Uterus (tissue), 7 donors: ENCODE results near the genes IGFBP7, CENPC and UGT2B11.

DNA sequence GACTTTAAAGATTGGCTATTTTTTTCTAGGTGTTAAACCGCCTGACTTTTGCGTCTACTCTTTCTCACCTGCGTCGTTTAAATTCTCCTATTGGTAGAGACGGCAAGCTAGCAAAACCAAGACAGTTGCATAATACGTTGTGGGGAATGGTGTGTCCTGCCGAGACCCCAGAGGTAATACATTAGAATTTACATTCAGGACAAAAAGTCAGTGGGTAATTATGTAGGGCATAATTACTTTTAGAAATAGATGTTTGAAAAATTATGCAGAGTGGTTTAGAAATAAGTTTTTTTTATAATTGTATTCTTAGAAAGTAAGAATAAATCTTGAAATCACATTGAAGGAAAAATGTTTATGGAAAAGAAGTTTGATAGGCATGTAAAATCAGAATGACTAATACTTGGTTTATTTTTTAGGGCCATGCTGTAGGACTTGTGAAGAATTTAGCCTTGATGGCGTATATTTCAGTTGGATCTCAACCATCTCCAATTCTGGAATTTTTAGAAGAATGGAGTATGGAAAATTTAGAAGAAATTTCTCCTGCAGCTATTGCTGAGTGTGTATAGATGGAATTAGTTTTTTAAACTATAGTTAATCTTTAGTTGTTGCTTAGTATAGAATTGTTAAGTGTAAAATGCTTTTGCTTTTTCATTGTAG is 31.8 kb downstream of the POLR2B start:
- PRO-cap, 4 experiments: no peak in any of the 4 experiments
- RAMPAGE, long total RNA, 2 experiments: start-site peak on the plus strand in 1 of 2 experiments, centred at positions 151 to 432 of the sequence, 6 to 12 reads per replicate
- RRBS: no CpG with 5 or more reads among the region's 8 CpGs

DNA sequence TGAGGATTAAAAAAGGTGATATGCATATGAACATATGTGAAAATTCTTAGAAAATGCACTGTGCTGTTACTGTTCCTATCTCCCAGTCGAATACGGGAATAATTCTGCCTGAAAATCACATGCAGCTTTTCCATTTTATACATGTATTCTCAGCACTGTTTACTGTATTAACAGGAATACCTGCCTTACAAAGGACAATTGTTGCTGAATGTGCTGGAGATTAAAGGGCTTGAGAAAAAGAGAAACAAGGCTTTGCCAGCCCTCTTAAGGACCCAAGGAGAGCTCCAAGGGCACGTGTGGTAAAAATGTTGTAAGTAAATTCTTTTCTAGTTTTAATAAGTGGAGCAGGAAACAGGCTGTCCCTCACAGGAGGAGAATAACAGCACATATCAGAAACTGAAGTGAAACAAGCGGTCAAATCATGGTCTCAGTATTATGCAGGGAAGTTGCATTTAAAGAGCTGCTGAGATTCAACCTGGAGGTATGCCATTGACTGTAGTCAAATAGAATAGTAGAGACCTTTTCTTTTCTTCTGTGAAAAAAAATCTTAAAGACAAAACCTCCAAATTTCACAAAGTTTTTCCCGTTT is 18.5 kb downstream of the IGFBP7 start:
- PRO-cap, 4 experiments: no peak in any of the 4 experiments
- RAMPAGE, long total RNA, 2 experiments: no peak in any of the 2 experiments
- RRBS: no CpG with 5 or more reads among the region's 5 CpGs

GRCh38 chr4:57101858-57102834 is 8.0 kb downstream of the IGFBP7 start:
- PRO-cap, 4 experiments: peak in 3 of 4 experiments; most common plus-strand start chr4:57102261 (in 3); most common minus-strand start chr4:57102046 (in 1)
- RAMPAGE, long total RNA, 2 experiments: start-site peak on the minus strand in 1 of 2 experiments, at chr4:57101847-57102719 at its widest, 9 reads per replicate
- RRBS: no CpG with 5 or more reads among the region's 6 CpGs

DNA sequence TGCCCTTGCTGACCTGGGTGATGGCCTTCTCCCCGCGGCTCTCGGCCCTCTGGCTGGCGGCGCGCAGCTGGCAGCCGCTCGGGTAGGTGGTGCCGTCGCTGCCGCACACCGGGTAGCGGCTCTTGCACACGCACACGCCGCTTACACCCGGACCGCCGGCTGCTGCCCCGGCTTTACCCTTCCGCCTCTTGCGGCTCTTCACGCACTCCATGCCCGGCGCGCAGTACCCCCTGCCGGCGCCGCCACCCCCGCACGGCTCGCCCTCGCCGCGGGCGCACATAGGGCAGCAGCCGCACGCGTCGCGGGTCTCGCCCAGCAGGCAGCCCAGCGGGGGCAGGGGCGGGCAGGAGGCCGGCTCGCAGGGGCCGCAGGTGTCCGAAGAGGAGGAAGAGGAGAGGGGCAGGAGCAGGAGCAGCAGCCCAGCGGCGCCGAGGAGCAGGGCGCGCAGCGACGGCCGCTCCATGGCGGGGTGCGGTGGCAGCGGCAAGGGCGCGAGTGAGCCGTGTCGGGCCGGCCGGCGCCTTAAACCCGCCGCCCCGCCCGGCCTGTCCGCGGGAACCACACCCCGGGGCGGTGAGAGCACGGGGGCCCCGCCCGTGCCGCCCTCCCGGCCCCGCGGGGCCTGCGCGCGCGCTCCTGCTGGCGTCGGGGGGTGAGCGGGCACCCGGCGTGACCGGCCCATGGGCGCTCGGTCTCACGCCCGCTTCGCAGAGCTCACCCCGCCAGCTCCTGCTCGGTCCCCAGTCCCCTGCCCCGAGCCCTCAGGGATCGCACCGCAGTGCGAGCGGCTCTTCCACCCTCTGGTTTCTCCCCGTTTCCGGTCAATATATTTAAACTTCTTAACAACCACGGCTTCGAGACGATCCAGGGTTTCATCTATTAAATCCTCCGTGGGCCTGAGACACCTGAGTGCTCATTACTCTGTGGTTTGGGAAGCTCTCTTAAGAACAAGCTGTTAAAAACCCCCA is at the start of gene IGFBP7:
IGFBP7 (minus strand) TSS at position 497 of the 968 bp plus-strand sequence.
- PRO-cap, 4 experiments: peak in 4 of 4 experiments; most common plus-strand start position 642 of the sequence (in 2); most common minus-strand start position 497 of the sequence (in 4)
- RAMPAGE, long total RNA, 2 experiments: no peak in any of the 2 experiments
- RRBS: 4% methylated on average over 23 of the region's 109 CpGs

GRCh38 chr4:60564933-60565265 is 635.2 kb upstream of the ADGRL3 start:
- PRO-cap, 4 experiments: no peak in any of the 4 experiments
- RAMPAGE, long total RNA, 2 experiments: no peak in any of the 2 experiments
- RRBS: no CpG with 5 or more reads among the region's 2 CpGs

- PRO-cap, 4 experiments: no peak in any of the 4 experiments
- RAMPAGE, long total RNA, 2 experiments: no peak in any of the 2 experiments
- RRBS: no CpG with 5 or more reads among the region's 26 CpGs
Observed at GRCh38 chr4:60836752-60837355, 363.3 kb upstream of the ADGRL3 start.

- PRO-cap, 4 experiments: peak in 2 of 4 experiments; most common plus-strand start chr4:61202126 (in 2); most common minus-strand start chr4:61202047 (in 1)
- RAMPAGE, long total RNA, 2 experiments: no peak in any of the 2 experiments
- RRBS: 4% methylated on average over 2 of the region's 14 CpGs
Observed at GRCh38 chr4:61202002-61202258, 1.8 kb downstream of the ADGRL3 start.

DNA sequence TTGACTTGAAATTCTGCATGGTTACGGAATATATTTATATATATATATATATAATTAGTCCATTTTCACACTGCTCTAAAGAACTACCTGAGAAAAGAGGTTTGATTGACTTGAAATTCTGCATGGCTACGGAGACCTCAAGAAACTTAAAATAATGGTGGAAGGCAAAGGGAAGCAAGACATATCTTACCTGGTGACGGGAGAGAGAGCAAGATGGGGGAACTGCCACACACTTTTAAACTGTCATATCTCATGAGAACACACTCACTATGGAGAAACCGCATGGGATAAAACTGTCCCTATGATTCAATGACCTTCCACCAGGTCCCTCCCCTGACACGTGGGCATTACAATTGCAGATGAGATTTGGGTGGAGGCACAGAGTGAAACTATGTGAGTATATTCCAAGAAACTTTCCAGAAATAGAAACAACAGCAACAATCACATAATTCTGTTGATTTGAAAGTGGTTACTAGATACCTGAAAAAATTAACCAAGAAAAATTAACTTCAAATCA is 879.7 kb downstream of the TECRL start:
- PRO-cap, 4 experiments: no peak in any of the 4 experiments
- RAMPAGE, long total RNA, 2 experiments: no peak in any of the 2 experiments
- RRBS: no CpG with 5 or more reads among the region's 5 CpGs

GRCh38 chr4:65024230-65024573 is 615.0 kb upstream of the TECRL start:
- PRO-cap, 4 experiments: no peak in any of the 4 experiments
- RAMPAGE, long total RNA, 2 experiments: no peak in any of the 2 experiments
- RRBS: no CpG with 5 or more reads among the region's 2 CpGs

DNA sequence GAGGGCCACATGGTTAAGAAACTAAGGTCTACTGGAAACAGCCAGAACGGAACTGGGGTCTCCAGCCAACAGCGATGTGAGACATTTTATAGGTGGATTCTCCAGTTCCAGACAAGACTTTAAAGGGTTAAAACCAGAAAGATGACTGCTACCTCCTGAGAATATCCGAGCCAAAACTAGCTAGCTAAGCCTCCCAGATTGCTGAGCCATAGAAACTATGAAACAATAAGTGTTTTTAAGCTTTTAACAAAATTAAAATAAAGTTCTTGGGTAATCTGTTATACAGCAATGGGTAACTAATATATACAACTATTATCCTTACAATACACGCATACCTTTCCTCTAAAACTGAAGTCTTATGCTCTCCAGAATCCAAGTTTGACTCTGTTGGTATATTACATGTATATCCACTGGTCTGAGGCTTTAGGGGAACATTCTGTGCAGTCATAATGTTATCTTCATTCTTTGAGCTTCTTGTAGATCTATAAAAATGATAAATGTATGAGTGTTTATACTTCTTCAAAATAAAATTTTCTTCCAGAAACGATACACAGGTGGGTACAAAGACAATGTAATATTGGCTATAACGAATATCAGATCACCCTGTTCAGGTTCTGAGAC is 38.7 kb downstream of the CENPC start:
- PRO-cap, 4 experiments: no peak in any of the 4 experiments
- RAMPAGE, long total RNA, 2 experiments: no peak in any of the 2 experiments
- RRBS: no CpG with 5 or more reads among the region's 6 CpGs

- PRO-cap, 4 experiments: peak in 4 of 4 experiments; most common plus-strand start chr4:67545744 (in 2); most common minus-strand start chr4:67545449 (in 4)
- RAMPAGE, long total RNA, 2 experiments: start-site peak on the minus strand in 1 of 2 experiments, at chr4:67545386-67545517 at its widest, 928 reads per replicate
- RRBS: 1% methylated on average over 14 of the region's 54 CpGs
Observed at GRCh38 chr4:67545107-67545897, at the start of gene CENPC. Gene CENPC (minus strand): TSS chr4:67545503.

- PRO-cap, 4 experiments: no peak in any of the 4 experiments
- RAMPAGE, long total RNA, 2 experiments: no peak in any of the 2 experiments
- RRBS: 92% methylated on average over 2 of the region's 15 CpGs
Observed at GRCh38 chr4:67713461-67714167, 12.7 kb upstream of the UBA6 start.

- PRO-cap, 4 experiments: no peak in any of the 4 experiments
- RAMPAGE, long total RNA, 2 experiments: no peak in any of the 2 experiments
- RRBS: no CpG with 5 or more reads among the region's 5 CpGs
Observed at GRCh38 chr4:68342114-68342685, 7.7 kb downstream of the YTHDC1 start.

DNA sequence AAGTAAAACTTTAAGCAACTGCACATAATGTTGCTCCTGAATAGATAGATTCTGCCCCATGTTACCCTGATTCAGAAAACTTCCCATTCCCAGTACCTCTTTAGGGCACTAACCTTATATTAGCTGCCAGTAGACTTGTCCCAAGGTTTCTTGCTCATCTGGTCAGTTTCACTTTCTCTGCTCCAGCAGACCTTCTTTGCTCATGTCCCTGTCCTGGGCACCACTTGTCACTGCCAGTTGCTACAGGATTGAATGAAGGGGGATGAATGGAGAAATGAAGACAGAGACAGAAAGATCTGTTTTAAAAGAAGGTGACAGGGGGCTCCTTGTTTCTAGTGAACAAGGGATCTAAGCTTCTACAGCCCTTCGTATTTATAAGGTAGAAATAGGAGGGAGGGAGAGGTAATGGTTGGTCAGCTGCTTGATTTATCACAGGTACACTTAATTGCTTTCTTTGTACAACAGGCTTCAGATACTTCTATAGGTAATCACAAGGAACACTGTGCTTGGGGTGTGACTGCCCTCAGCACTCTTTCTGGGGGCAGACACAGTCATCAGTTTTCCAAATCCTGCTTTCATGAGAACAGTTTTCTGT is 65.1 kb upstream of the UGT2B10 start:
- PRO-cap, 4 experiments: no peak in any of the 4 experiments
- RAMPAGE, long total RNA, 2 experiments: no peak in any of the 2 experiments
- RRBS: no CpG with 5 or more reads among the region's 1 CpG

- PRO-cap, 4 experiments: no peak in any of the 4 experiments
- RAMPAGE, long total RNA, 2 experiments: no peak in any of the 2 experiments
- RRBS: no CpG with 5 or more reads among the region's 2 CpGs
Observed at GRCh38 chr4:68963312-68963841, 11.8 kb upstream of the UGT2A3 start.

GRCh38 chr4:69056903-69057195 is 39.4 kb upstream of the UGT2B7 start:
- PRO-cap, 4 experiments: peak in 2 of 4 experiments; most common minus-strand start chr4:69056983 (in 1)
- RAMPAGE, long total RNA, 2 experiments: no peak in any of the 2 experiments
- RRBS: no CpG with 5 or more reads among the region's 1 CpG

GRCh38 chr4:69104901-69105153 is 8.6 kb downstream of the UGT2B7 start:
- PRO-cap, 4 experiments: no peak in any of the 4 experiments
- RAMPAGE, long total RNA, 2 experiments: no peak in any of the 2 experiments
- RRBS: no CpG with 5 or more reads among the region's 2 CpGs

DNA sequence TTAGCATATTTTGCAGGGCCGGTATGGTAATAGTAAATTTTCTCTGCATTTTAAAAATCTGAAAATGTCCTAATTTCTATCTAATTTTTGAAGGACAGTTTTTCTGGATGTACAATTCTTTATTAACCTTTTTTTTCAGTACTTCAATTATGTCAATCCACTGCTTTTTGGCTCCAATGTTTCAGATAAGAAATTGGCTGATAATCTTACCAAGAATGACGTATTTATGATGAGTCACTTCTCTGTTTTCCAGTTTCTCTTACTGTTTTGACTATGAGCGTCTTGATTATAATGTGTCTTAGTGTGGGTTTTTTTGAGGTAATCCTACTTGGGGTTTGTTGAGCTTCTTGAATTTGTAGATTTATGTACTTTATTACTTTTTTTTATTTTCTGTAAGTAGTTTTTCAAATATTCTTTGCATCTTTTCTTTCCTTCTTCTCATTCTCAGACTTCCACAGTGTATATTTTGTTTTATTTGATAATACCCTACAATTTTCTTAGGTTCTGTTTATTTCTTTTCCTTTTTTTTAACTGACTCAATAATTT is 47.2 kb downstream of the UGT2B11 start:
- PRO-cap, 4 experiments: no peak in any of the 4 experiments
- RAMPAGE, long total RNA, 2 experiments: no peak in any of the 2 experiments
- RRBS: no CpG with 5 or more reads among the region's 3 CpGs

DNA sequence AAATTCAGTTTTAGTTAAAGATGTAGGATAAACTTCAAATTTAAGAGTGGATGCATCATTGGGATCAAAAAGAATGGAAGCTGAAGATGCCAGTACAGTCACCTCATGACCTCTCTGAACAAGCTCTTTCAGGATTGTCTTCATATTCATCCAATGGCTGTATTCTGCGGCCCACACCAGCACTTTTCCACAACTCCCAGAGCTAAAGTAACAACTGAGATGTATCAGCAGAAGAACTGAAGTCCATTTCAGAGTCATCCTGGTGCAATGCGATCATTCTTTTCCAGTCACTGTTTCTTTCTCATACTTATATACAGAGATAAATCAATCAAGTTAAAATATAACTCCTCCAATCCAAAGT is at the start of gene UGT2B11:
UGT2B11 (minus strand) TSS at position 284 of the 361 bp plus-strand sequence.
- PRO-cap, 4 experiments: no peak in any of the 4 experiments
- RAMPAGE, long total RNA, 2 experiments: no peak in any of the 2 experiments
- RRBS: no CpG with 5 or more reads among the region's 2 CpGs

DNA sequence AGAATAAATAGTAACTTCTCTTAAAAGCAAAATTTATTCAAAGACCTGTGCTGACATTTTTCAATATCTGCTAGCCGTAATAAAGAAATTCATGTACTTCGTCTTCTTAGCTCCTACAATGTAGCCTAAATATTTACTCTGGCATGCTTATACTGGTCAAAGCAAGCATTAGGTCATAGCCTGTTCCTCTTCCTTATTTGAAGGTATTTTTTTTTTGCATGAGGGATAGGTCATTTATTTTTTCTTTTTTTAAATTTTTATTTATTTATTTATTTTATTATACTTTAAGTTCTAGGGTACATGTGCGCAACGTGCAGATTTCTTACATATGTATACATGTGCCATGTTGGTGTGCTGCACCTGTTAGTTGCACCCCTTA is 30.0 kb downstream of the UGT2B28 start:
- PRO-cap, 4 experiments: no peak in any of the 4 experiments
- RAMPAGE, long total RNA, 2 experiments: no peak in any of the 2 experiments
- RRBS: no CpG with 5 or more reads among the region's 4 CpGs